Karpas-422 (cell line): Measurements from ENCODE around the genes ADGRF5, ADGRF1, TNFRSF21, CD2AP and DEFB114.

DNA sequence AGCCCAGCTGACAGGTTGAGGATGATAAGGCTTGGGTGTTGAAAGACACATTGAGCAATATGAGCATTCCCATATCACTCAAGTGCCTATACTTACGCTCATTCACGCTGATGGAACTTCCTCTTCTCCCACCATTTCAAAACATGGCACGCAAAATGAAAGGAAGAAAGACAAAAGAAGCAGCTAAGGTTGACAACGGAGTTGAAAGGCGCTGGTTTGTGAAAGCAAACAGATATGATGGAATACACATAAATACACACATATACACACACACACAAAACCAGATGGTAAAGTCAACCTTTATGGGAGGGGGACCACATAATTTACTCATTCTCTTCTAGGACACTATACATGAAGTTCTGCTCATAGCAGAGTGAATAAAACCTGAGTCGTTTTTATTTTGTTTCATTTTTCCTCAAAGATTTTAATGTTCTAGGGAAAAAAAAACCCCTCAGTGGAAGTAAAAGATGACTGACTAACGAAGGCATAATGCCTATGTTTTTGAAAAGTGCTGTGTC lies 22.0 kb upstream of the MEP1A start:
- PRO-cap, result no peak
- RAMPAGE, long total RNA, result no peak

DNA sequence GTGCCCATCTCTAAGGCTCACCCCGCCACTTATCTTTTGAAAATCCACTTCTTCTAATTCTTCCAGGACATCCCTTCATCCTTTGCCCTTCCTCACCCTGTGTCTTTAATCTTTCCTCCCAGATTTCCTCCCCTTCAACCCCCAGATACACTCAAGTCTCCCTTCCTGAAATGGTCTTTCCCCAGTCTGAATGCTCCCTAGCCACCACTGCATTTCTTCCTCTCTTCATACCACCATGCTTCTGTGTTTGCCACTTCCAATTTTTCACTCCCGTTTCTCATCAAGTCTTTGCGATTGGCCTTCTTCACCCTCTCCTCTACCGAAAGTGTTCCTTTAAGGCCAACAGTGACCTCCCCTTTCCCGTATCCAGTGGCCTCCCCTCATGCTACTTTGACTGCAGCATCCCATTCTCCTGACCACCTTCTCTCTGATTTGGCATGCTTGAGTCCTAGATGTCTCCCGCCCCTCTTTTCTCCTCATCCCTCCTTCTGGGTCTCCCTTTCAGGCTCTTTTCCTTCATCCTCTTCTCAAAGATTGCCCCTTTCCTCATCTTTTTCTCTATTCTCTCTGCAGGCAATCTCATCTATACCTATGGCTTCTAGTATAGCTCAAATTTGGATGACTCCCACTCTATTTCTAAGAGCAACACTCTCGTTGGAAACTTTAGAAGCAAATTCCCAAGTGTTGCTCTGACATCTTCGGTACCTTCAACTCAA lies 48.5 kb downstream of the ADGRF5 start:
- PRO-cap, result no peak
- RAMPAGE, long total RNA, result no peak

DNA sequence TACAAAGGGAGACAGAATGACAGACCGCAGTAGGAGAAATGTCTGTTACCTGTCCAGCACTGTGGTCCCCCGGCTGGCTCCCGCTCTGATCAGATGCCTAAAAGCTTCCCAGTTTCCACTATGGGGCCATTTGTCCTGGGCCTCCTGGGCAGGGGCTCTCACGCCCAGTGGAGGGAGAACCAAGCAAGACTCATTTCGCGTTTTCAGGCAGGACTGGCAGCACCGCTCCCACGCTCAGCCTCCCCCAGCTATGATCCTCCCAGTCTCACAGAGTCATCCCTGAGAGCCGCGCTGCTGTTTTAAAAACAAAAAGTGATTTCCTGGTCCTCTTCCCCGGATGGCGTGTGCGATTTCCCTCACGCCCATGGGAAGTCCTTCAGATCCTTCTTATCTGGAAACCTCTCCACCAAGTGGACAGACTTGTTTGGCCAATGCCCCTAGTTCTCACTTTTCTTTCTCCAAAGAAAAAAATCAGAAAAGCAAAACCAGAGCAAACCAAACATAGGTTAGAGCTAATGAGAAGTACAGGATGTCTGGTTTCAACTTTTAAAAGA lies at the start of gene ADGRF5:
Gene ADGRF5 (minus strand): TSS at position 275 of the 554 bp plus-strand sequence.
- PRO-cap, result no peak
- RAMPAGE, long total RNA, result no peak

DNA sequence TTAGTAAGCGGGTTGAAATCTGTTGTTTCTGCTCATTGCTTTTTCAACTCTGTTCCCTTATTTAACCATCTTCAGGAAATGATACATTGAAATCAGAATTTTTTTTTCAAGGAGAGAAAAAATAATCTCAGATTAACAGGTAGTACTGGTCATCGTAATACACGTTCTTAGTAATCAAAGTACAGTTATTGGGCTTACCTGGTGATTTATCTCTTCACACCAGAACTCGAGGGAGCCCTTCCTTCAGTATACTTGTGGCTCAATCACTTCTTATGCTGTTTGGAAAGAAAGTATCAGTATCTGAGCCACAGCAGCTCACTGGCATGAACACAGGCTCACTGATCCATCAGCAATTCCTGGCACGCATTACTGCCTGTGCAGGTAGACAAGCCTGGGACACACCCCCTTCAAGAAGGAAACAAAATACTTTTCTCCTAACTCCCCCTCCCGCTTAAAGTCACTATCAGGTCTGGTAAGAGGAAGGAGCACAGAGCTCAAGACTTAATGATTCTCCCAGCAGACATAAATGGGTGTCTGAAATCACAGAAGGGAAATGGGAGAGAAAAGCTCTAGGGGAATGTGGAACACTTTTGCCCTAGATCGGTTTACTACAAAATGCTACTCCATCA lies at the start of gene ADGRF1:
Gene ADGRF1 (minus strand): TSS at position 340 of the 629 bp plus-strand sequence.
- PRO-cap, result no peak
- RAMPAGE, long total RNA, result no peak

DNA sequence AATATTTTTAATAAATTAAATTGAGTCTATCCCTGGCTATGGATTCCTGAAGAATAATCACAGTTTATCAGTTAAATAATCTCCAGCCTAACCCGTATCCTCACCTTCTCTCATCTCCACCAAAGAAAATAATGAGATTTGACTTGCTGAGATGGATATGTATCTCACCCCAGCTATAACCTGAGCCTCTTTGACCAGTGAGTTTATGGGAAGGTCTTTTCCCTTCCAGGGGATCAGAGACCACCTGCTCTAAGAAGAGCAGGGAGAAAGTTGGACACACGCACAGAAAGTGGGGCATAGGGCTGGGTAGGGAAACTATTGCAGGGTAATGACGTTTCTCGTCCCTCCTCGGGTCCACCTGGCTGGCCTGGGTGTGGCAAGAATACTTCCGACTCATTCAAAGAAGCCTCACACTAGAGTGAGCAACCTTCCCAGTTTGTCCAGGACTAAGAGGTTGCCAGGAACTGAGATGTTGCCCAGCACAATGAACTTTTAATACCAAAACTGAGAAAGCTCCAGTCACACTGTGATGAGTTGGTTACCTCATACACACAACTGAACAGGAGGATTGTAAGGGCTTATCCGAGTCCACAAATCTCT lies 74.3 kb upstream of the ADGRF1 start:
- PRO-cap, result no peak
- RAMPAGE, long total RNA, result no peak

GRCh38 chr6:47203376-47204020 lies 106.2 kb downstream of the TNFRSF21 start:
- PRO-cap, result no peak
- RAMPAGE, long total RNA, result no peak

DNA sequence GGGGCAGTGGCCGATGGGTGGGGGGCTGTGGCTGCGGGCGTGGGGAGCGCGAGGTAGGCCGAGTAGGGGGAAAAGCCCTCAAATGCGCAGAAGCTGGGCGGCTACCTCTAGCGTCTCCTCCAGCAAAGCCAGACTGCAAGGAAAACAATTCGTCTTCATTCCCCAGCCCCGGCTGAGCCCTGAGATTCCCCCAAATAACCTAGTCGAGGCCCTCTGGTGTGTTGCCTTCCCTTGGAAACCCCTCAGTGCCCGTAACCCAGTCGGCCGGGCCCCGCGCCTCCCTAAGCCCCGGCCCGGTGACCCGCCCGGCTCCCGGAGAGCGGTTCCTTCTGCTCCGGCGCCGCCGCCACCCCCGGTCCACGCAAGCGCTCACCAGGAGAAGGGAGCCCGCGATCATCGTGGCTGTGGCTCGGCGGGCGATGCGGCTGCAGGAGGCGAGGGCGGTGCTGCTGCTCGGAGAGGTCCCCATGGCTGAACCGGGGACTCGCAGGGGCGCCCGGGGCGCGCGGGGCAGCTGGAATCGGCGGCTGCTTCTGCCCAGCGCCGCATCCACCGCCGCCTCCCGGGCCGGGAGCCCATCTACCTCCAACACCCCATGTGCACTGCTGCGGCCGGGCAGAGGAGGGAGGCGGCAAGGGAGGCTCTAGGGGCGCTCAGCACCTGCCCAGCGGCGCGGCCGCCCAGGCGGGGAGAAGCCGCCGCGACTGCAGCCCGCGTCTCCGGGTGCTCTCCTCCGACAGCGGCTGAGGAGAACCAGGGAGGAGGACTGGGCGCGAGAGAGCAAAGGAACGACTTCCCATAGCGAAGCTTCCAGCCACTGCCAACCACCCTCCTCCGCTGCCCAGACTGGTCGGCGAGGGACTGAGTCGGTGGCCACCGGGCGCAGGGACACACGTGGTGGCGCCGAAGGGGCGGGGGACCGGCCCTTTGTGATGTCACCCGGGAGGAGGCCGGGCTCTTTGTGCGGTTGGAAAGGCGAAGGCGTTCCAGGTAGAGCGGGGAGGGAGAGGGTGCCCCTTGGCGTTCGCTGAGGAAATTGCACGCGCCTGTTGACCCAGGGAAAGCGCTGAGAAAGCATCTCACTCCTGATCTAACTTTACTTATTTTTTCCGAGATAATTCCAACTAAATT lies at the start of gene TNFRSF21:
Gene TNFRSF21 (minus strand): TSS at position 863 of the 1,131 bp plus-strand sequence.
- PRO-cap, result no peak
- RAMPAGE, long total RNA, result no peak

DNA sequence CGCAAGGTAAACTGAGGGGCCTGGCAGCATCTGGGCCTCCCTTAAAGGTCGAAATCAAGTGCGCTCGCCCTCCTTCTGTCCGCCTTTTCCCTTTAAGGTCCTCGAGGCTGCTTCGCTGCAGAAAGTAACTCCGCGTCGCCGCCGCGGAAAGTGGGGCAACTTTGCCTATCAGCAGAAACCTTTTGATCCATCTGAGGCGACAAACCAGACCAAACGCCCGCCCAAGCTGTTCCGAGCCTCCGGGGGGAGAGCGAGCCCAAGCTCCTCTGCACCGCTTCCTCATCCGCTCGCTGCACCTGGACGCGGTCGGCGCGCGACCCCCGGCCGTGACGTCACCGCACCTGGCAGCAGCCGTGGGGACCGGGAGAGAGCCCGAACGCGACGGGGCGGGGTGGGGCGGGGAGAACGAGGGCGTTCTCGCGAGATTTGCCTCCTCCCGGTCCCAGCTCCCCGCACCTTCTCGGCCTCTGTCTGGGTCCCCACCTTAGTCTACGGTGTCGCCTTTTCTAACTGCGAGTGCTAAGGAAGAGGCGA lies at the start of gene CD2AP:
Gene CD2AP (plus strand): TSS at position 466 of the 534 bp plus-strand sequence.
- PRO-cap, result unidirectional peak, minus-strand start at position 94 of the sequence; bidirectional peak, plus-strand start at position 487 of the sequence, minus-strand start at position 270 of the sequence
- RAMPAGE, long total RNA, result no peak

DNA sequence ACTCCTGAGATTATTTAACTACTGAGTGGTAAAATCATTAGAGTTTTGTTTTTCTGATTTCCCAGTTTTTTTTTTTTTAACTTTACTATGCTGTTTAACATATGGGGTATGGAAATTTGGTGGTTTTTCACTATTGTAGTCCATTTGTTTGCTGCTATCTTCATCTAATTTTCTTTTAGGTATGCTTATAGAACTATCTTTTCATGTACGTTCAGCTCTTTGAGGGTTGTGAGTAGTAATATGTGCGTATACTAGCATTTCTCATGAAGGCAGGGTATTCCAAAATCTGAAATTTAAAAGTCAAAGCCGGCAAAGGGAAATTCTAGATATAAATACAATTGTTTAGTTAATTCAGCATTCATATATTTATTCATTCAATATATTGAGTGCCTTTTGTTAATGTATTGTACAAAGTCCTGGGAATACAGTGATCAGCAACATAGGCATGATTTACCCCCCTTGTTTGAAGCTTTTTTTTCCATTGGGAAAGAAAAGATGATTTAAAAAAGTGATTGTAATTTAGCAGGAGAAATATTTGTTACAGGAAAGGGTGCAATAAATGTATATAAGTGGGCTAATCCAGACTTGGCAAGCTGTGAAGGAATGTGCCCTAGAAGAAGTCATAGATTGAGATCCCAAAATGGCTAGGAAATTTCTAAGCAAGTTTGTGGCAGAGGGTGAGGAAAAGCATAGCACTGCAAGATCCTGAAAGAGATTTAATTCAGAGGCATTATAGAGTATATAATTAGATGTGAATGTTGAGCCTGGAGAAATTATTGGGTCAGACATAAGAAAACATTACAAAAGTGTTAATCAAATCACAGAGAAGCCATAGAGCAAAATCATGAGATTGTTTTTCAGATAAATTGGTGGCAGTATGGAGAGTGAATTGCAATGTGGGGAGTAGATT lies 89.7 kb downstream of the CD2AP start:
- PRO-cap, result no peak
- RAMPAGE, long total RNA, result no peak

DNA sequence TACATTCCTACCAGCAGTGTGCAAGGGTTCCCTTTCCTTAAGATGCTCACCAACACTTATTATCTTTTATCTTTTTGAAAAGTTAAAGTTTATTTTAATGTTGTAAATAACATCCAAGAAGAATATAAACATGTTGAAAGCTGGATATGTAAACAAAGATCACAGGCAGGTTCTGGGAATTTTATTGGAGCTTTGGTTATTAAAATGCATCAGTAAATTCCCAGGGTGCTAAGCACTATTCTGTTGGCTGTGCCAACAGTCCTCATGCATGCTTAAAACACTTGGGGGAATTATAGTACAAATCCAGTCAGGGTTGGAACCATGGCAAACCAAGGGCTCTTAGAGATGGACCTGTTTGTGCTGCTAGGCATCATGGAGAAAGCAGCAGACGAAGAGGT lies 101.5 kb upstream of the ADGRF4 start:
- PRO-cap, result no peak
- RAMPAGE, long total RNA, result no peak

- PRO-cap, result no peak
- RAMPAGE, long total RNA, result no peak
Observed at GRCh38 chr6:47663854-47664211, 34.5 kb upstream of the ADGRF4 start.

DNA sequence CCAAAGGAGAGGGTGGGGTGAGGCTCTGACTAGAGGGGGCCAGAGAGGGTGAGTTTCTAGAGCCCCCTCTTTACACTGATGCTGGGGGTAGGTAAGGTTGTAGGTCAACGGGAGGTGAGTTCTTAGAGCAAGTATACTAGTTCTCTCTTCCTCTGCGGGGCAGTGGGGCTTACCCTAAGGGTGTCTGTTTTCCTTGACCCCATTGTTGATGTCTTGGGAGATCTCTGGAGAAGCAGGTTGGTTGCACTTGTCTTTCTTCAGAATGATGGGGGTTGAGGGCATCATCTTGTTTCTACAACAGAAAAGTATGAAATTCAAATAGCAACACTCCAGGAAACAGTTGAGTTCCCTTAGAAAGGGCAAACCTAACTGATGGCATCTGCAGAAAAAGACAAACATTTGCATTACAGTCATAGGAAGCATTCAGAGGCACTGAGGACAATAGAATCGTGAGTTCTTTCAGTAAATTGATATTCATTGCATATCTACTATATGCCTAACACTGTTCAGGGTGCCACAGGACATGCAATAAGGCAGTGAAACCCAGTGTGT lies 41.3 kb upstream of the OPN5 start:
- PRO-cap, result no peak
- RAMPAGE, long total RNA, result no peak

DNA sequence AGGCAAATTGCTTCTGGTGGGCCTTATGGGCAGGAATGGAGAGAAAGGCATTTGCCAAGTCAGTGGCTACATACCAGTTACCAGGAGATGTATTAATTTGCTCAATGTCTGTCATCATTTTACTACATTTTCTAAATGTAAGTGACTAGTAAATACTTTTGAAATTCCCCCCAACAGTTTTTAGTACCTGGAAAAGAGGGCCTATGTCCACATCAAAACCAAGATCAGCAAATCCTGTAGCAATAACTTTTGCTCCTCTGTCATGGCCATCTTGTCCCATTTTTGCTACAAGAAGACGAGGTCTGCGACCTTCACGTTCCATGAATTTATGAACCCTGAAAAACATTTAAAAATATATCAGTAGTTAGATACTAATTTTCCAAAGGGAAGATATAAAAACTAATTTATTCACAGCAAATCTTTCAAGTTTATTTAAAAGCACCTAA lies 23.0 kb downstream of the MMUT start:
- PRO-cap, result no peak
- RAMPAGE, long total RNA, result no peak

- PRO-cap, result no peak
- RAMPAGE, long total RNA, result no peak
Observed at GRCh38 chr6:49506608-49507002, 6.9 kb downstream of the GLYATL3 start.

GRCh38 chr6:49964008-49964322 lies at the start of gene DEFB114:
Gene DEFB114 (minus strand): TSS chr6:49964164.
- PRO-cap, result no peak
- RAMPAGE, long total RNA, result no peak

GRCh38 chr6:50819312-50820226 lies 898 bp downstream of the TFAP2B start:
- PRO-cap, result no peak
- RAMPAGE, long total RNA, result no peak

DNA sequence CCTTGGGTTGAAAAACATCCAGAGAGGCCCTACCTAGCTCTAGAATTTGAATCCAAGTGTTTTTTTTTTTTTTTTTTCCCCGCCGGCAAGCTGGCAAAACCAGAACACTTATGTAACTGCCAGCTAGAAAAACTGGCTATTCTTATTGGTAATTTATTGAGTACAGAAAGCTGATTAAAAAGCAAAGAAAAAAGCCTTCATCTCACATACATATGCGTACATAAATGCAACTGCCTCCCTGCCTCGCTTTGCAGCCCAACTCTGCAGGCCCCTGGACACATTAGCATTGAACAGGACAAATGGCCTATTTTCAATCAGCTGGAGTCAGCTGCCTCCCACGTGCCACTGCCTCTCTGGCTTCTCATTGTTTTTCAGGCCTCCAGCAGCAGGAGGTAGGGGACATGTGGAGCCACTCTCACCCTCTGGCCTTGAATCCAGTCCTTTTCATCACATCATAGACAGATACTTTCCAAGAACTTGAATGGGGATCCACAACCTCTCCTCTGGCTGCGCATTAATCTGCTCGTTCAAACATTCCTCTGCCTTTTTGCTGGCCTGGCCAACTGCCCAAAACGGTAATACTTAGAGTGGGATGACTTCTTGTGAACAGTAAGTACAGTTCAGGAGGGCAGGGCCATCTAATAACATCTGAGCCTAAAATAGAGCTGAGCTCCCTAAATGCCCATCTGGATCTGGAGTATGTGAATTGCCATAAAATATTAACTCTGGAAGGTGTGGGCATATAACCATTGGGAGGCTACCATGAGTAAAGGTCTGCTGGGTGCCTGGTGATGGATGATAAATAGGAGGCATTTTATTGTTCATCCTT lies 592.4 kb downstream of the PKHD1 start:
- PRO-cap, result no peak
- RAMPAGE, long total RNA, result no peak

DNA sequence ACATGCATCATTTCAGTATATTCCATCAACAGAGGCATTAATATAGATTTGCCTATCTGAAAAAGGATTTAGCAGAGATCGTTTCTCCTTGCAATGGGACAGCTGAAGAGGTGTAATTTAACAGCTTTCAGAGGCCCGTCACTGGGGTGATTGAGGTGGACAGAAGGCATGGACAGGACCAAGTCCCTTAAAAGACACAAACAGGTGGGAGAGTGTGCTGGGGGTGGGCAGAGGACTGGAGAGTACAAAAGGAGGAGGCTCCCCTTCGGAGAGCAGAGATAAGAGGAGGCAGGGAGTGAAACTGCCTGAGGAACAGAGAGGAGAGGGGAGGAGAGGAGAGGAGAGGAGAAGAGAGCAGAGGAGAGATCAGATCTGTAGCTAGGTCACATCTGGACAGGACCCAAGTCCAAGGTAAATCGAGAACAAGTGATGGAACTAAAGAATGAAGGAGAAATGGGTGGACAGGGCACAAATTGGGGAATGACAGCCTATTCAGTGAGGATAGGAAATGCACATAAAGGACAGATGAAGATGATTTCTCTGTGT lies 48.7 kb upstream of the PKHD1 start:
- PRO-cap, result no peak
- RAMPAGE, long total RNA, result no peak

DNA sequence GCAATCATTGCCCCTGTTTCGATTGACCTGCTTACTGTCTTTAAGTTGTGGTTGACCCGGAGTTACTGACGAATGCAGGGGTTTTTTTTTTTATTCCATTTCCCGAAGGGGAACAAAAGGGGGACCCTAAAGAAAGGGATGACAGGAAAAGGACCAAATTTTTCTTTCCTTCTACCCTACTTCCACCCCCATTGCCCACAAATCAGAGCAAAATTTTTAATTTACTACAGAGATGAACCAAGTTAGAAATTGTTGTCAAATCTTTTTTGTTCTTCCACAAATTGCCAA lies 174 bp upstream of the IL17F start:
- PRO-cap, result no peak
- RAMPAGE, long total RNA, result no peak

DNA sequence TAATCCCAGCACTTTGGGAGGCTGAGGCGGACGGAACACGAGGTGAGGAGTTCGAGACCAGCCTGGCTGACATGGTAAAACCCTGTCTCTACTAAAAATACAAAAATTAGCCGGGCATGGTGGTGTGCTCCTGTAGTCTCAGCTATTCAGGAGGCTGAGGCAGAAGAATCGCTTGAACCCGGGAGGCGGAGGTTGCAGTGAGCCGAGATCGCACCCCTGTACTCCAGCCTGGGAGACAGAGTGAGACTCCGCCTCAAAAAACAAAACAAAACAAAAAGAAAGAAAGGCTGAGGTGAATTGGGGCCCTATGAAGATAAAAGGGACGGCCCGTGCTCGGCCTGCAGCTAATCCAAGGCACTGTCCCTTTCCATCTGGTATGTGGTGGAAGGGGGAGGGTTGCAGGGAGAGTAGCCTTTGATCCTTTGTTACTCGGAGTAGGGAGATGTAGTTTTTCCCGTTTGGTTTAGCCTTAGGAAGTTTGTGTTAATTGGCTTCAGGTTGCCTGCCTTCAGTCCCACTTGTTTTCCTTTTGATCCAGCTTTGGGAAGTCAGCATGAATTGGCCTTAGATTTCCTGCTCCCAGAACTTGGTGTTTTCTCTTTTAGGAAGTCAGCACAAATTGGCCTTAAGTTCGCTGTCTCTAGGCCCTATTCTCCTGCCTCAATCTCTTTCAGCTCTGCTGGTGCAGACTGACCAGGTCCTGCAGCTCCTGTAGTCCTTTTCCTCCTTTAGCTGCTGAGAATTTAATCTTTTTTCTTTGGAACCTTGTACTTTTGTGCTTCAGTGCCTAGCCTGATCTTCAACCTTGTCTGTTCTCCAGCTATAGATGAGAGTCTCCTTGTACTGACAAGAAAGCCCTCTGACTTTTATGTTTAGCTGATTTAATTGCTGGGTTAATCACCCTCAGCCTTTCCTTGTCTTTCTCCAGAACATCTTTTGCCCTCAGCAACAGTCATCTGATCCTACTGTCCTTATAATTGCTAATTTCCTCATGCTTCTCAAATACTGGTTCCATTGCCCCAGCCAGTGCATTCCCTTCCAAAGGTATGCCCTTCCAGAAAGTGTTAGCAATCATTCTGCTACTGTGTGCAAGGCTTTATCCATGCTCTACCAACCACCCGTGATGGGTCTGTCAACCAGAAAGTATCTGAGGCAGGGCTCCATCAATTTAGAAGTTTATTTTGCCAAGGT lies 35.9 kb upstream of the PAQR8 start:
- PRO-cap, result no peak
- RAMPAGE, long total RNA, result no peak